Prostate gland (tissue), 2 donors: ENCODE results near the genes SEPTIN6, RHOXF2B, CUL4B and CT47A3.

- PRO-cap, result no peak
- RAMPAGE, long total RNA, 2 experiments, result no peak in any of the 2 experiments
Observed at GRCh38 chrX:119617382-119618326, 43.3 kb downstream of the UBE2A start.

GRCh38 chrX:119693008-119693747 lies at the start of gene SEPTIN6:
SEPTIN6 (minus strand) TSS chrX:119693168.
- PRO-cap, result unidirectional peak, minus-strand start at chrX:119693168; unidirectional peak, minus-strand start at chrX:119693360
- RAMPAGE, long total RNA, 2 experiments, result start-site peak on the minus strand in 2 of 2 experiments, at chrX:119693144-119693192 at its widest, 124 to 1,632 reads per replicate

DNA sequence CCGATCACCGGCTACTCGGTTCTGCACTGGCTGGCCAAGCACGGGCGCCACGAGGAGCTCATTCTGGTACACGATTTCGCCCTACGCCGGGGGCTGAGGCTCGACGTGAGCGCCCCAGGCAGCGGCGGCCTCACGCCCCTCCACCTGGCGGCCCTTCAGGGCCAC lies 594 bp downstream of the SOWAHD start:
- PRO-cap, result no peak
- RAMPAGE, long total RNA, 2 experiments, result no peak in any of the 2 experiments

DNA sequence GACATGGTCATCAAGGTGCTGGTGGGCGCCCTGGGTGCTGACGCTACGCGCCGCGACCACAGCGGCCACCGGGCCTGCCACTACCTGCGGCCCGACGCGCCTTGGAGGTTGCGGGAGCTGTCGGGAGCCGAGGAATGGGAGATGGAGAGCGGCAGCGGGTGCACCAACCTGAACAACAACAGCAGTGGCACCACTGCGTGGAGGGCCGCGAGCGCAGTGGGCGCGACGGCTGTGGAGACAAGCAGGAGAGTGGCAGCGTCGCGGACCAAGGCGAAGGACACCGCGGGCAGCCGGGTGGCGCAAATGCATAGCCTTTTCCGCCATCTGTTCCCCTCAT lies 845 bp downstream of the SOWAHD start:
- PRO-cap, result no peak
- RAMPAGE, long total RNA, 2 experiments, result no peak in any of the 2 experiments

- PRO-cap, result no peak
- RAMPAGE, long total RNA, 2 experiments, result no peak in any of the 2 experiments
Observed at GRCh38 chrX:119759931-119760499, 1.6 kb downstream of the SOWAHD start.

GRCh38 chrX:119762701-119763128 lies 4.3 kb downstream of the SOWAHD start:
- PRO-cap, result no peak
- RAMPAGE, long total RNA, 2 experiments, result no peak in any of the 2 experiments

DNA sequence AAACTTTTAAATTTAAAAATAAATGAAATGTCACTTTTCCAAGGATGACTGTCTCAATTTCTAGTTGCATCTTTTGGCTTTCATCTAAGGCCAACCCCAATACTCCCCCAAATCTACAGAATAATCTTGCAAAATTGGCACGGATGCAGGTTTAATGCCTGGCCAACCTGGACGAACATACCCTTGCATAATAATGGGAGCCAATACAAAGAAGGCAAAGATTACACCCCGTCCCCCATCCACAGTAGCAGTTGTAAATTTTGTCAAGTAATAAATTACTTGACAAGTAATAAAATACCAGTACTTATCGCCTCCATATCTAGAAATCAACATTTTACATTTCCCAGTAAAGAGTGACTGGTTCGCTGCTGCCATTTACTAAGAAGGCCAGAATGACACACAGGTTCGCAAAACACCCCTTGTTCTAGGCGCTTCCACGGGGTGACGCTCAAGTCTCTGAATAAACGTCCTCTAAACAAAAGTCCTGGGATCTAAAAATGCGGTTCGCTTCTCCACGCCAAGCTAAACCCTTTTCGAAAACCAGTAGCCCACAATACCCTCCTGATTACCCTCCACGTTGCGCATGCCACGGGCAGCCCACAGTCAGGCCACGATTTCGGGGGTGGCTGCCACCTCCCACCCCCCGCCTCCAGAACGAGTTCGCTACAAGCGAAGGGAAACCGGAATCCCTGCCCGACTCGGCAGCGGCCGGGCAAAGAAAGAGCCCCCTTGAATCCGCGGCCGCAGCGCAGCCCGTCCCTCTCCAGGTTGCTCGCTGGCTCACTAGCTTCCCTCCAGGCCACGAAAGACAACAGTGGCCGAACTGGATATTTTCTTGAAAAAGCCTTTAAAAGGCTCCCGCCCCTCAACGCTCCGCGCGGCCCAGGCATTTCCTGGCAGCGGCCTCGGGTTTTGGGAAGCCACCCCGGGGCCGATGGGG lies 540 bp downstream of the RPL39 start:
- PRO-cap, result unidirectional peak, plus-strand start at position 478 of the sequence
- RAMPAGE, long total RNA, 2 experiments, result no peak in any of the 2 experiments

- PRO-cap, result no peak
- RAMPAGE, long total RNA, 2 experiments, result no peak in any of the 2 experiments
Observed at GRCh38 chrX:119845497-119845886, 7.3 kb downstream of the UPF3B start.

DNA sequence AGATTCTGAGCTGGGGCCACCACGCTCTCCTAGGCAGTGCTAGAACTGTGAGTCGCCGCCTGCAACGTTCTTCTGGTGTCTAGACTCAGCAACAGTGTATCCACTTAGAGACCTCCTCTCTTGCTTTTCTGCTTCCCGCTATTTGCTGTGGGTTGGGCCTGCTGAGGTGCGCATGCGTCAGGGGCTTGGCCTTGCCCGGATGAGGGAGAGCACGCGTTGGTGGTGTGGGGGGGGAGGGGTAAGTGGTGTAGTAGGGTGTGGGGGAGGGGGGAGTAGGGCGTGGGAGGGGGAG lies at the start of gene RHOXF2B:
Gene RHOXF2B (minus strand): TSS at position 102 of the 292 bp plus-strand sequence.
- PRO-cap, result no peak
- RAMPAGE, long total RNA, 2 experiments, result start-site peak on the minus strand in 1 of 2 experiments, centred at position 100 of the sequence, 14 reads per replicate

DNA sequence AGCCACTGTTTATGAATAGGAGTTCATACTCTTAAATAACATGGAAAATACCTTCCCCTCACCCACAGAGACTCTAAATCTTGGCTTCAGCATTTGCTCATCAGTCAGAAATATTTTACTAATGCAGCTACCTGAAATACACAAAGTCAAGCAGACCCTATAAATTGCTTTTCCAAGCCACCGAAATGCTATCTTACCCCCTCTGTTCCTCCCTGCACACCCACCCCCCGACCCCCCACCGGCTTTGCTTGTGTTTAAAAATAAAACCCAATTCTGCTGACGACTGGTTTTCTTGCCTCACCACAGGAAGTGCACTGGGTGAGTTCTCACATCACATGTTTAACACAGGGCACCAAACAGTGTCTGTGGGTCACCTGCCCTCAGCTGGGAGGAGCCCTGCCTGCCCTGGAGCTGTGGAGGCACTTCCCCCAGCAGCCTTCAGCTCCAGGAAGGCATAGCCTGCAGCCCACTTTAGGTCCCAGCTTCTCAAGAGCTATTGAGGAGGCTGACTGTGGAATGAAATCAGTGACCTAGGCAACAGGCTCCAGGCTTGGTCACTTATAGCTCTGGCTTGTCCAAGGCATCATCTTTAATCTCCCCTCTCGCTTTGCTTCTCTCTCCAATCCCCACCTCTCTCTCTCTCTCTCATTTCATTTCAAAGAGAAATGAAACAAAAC lies 8.8 kb downstream of the TMEM255A start:
- PRO-cap, result no peak
- RAMPAGE, long total RNA, 2 experiments, result no peak in any of the 2 experiments

DNA sequence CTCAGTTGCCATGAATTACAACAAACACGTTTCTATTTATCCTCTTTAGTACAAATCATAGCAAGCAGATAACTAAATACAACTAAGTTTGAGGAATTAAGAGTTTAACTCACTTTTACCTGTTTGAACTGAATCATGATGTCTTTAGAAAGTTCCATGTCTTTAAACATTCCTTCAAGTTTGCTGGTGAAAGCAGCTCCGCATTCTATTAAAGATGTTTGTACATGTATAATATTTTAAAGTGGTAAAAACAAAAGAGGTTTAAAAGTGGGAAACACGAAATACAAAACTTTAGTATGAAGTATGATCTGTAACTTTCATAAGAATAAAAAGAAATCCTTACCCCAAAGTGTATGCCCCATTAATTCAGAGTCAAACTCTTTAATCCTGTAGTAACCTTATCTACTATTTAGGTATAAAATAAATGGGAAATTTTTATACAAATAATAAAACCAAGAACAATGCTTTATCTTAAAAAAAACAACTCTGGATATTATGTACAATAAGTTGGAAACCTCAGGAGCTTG lies 22.7 kb downstream of the CUL4B start:
- PRO-cap, result no peak
- RAMPAGE, long total RNA, 2 experiments, result no peak in any of the 2 experiments

- PRO-cap, result bidirectional peak, plus-strand start at chrX:120560049, minus-strand start at chrX:120559924
- RAMPAGE, long total RNA, 2 experiments, result no peak in any of the 2 experiments
Observed at GRCh38 chrX:120559971-120560155, 899 bp downstream of the CUL4B start.

GRCh38 chrX:120560340-120561287 lies at the start of gene CUL4B:
CUL4B (minus strand) TSS chrX:120560962.
- PRO-cap, result bidirectional peak, plus-strand start at chrX:120560567, minus-strand start at chrX:120560488; bidirectional peak, plus-strand start at chrX:120560849, minus-strand start at chrX:120560779; bidirectional peak, plus-strand start at chrX:120561161, minus-strand start at chrX:120560926
- RAMPAGE, long total RNA, 2 experiments, result start-site peak on the plus strand in 2 of 2 experiments, at chrX:120560564-120560860 at its widest, 39 to 41 reads per replicate; start-site peak on the minus strand in 2 of 2 experiments, at chrX:120560728-120561000 at its widest, 20 to 87 reads per replicate

GRCh38 chrX:120562481-120563003 lies 1.8 kb upstream of the CUL4B start:
- PRO-cap, result no peak
- RAMPAGE, long total RNA, 2 experiments, result no peak in any of the 2 experiments

DNA sequence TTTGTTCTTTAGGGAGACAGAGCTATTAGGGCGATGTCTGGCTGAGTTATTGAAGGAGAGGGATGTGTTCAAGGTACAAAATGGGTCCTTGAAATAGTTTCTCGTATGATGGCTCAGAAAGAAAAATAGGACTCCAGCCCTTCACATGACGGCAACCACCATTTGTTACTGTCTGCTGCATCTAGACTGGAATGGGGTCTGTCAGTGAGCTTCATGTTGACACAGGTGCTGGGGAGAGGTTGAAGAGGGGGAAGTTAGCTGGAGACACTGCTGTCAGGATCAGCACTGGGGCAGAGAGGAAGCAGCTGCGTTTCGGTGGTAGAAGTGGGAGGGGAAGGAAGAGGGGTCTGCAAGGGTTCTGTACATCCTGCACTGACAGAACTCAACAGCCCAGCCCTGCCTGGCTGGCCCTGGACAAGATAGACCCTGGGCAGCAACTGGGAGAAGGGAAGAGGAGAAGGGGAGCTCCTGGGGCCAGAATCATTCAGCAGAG lies 119.3 kb upstream of the C1GALT1C1 start:
- PRO-cap, result no peak
- RAMPAGE, long total RNA, 2 experiments, result no peak in any of the 2 experiments

DNA sequence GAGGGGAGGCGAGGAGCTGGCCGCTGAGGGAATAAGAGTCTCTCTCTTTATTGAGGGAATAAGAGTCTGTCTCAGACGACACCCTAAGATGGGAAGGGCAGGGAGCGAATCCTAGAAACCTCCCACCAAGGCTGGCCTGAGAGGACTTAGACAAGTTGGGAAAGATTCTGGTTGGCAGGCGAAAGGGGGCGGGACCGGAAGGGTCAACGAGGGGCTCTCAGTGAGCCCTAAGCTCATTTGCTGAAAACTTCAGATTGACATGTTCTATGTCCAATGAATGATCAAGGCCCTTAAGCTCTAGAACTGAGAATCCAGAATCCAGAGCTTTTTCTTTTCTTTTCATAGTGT lies at the start of gene CT47A3:
Gene CT47A3 (minus strand): TSS at position 176 of the 348 bp plus-strand sequence.
- PRO-cap, result no peak
- RAMPAGE, long total RNA, 2 experiments, result no peak in any of the 2 experiments

DNA sequence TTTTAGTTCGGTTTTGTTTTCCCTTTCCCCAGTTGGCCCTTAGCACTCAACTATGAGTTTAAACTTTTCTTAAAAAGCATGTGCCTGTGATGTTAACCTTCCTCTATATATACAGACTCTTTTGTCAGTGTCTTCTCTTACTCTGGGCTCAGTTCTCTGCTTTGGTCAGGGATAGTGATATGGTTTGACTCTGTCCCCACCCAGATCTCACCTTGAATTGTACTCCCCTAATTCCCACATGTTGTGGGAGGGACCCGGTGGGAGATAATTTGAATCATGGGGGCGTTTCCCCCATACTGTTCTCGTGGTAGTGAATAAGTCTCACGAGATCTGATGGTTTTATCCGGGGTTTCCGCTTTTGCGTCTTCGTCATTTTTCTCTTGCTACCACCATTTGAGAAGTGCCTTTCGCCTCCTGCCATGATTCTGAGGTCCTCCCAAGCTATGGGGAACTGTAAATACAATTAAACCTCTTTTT lies 144.3 kb downstream of the GLUD2 start:
- PRO-cap, result no peak
- RAMPAGE, long total RNA, 2 experiments, result no peak in any of the 2 experiments

- PRO-cap, result no peak
- RAMPAGE, long total RNA, 2 experiments, result no peak in any of the 2 experiments
Observed at GRCh38 chrX:123676767-123677395, 56.0 kb downstream of the THOC2 start.

DNA sequence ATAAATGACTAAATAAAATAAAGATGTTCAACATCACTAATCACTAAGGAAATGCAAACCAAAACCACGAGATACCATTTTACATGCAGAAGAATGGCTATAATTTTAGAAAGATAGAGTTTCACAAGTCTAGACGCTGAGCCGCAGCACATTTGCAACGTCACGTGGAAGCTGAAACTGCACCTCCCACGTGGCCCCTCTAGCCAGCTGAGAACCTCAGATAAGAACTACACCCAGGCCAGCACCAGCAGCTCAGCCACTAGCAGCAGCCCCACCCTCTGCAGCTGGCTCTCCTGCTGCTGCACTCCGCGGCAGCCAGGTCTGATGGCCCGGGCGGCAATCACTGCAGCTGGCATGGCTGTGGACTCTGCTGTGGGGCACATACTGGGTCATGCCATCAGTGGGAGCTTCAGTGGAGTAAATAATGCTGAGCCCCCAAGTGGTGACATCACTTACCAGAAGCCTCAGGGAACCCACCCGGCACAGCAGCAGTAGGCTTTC lies 52.0 kb upstream of the THOC2 start:
- PRO-cap, result no peak
- RAMPAGE, long total RNA, 2 experiments, result no peak in any of the 2 experiments

- PRO-cap, result bidirectional peak, plus-strand start at chrX:123963259, minus-strand start at chrX:123963073
- RAMPAGE, long total RNA, 2 experiments, result no peak in any of the 2 experiments
Observed at GRCh38 chrX:123962619-123963938, 1.6 kb downstream of the STAG2 start.